CMK (cell line): ENCODE data around the gene IRX1.

- RRBS = no CpG with 5 or more reads among the region's 8 CpGs
Observed at GRCh38 chr5:1399586-1399924, 45.7 kb downstream of the SLC6A3 start.

- RRBS = no CpG with 5 or more reads among the region's 17 CpGs
Observed at GRCh38 chr5:1472756-1473376, 27.6 kb upstream of the SLC6A3 start.

- RRBS = 95% methylated on average over 8 of the region's 33 CpGs
Observed at GRCh38 chr5:1476084-1477069, 31.1 kb upstream of the SLC6A3 start.

DNA sequence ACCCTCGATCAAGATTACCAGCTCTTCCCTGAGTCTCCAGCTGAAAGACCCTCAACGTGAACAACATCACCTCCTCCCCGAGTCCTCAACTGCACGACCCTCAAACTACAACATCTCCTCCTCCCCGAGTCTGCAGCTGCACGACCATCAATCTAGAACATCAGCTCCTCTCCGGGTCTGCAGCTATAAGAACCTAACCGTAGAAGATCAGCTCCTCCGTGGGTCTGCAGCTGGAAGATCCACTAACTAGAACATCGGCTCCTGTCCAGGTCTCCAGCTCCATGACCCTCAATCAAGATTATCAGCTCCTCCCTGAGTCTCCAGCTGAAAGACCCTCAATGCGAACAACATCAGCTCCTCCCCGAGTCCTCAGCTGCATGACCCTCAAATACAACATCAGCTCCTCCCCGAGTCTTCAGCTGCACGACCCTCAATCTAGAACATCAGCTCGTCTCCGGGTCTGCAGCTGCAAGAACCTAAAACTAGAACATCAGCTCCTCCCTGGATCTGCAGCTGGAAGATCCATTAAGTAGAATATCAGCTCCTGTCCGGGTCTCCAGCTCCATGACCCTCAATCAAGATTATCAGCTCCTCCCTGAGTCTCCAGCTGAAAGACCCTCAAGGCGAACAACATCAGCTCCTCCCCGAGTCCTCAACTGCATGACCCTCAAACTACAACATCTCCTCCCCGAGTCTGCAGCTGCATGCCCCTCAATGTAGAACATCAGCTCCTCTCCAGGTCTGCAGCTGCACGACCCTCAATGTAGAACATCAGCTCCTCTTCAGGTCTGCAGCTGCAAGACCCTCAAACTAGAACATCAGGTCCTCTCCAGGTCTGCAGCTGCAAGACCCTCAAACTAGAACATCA, 100.5 kb upstream of the LPCAT1 start:
- RRBS = no CpG with 5 or more reads among the region's 21 CpGs

GRCh38 chr5:1668229-1668679, 131.4 kb downstream of the MRPL36 start:
- RRBS = no CpG with 5 or more reads among the region's 14 CpGs

GRCh38 chr5:1746416-1747193, 53.0 kb downstream of the MRPL36 start:
- RRBS = 73% methylated on average over 22 of the region's 70 CpGs

DNA sequence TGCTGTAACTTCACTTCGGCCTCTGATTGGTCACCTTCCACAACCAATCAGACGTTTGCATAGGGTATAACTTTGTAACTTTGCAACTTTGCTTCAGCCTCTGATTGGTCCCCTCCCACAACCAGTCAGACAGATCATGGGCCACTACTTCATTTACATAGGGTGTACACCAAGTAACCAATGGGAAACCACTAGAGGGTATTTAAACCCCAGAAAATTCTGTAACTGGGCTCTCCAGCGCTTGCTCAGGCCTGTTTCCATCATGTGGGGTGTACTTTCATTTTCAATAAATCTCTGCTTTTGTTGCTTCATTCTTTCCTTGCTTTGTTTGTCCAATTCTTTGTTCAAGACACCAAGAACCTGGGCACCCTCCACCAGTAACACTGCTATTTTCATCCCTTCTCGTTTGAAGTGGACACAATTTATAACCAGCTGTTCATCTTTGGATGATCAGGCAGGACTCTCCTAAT, 10.1 kb downstream of the MRPL36 start:
- RRBS = no CpG with 5 or more reads among the region's 4 CpGs

- RRBS = no CpG with 5 or more reads among the region's 6 CpGs
Observed at GRCh38 chr5:1800127-1800313, 383 bp upstream of the MRPL36 start.

GRCh38 chr5:1874926-1875346, 7.8 kb downstream of the IRX4 start:
- RRBS = no CpG with 5 or more reads among the region's 31 CpGs

DNA sequence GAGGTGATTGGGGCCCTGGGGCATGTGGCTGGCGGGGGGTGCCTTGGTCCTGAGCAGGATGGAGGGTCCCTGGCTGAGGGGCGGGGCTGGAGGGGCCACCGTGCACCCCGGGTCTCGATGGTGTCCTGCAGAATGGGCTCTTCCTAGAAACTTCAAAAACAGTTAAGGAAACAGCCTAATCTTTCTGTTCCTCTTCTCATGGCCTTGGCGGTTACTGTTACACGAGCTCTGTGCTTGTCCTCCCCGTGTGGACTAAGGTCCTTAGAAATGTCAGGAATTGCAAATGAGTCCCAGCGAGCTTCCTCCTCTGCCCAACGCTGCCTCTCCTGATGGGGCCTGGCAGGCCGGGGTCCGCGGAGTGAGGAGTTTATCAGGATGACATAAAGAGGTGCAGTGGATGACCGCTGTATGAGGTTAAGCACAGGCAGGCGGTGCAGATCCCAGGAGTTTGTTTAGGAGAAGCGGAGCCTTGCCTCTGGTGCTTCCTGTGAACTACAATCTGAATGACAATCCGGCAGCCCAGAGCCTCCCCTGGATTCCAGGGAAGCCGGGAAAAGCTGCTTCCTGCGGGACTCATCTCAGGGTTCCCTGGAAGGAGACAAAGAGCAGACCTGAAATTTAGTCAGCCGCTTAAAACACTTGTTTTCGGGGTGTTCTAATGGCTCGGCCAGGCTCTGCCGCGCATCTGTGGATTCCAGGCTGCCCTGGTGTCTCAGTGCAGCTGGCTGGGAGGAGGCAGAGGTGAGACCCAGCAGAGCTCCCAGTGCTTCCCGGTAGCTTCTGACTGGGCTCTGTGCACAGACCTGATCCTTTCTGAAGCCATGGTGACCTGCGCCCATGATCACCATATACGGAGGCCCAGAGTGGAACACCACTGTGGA, 69.7 kb upstream of the IRX4 start:
- RRBS = 17% methylated on average over 1 of the region's 27 CpGs

DNA sequence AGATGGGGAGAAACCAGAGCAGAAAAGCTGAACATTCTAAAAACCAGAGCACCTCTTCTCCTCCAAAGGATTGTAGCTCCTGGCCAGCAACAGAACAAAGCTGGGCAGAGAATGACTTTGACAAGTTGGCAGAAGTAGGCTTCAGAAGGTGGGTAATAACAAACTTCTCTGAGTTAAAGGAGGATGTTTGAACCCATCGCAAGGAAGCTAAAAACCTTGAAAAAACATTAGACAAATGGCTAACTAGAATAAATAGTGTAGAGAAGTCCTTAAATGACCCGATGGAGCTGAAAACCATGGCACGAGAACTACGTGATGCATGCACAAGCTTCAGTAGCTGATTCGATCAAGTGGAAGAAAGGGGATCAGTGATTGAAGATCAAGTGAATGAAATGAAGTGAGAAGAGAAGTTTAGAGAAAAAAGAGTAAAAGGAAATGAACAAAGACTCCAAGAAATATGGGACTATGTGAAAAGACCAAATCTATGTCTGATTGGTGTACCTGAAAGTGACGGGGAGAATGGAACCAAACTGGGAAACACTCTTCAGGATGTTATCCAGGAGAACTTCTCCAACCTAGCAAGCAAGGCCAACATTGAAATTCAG, 71.8 kb upstream of the IRX4 start:
- RRBS = no CpG with 5 or more reads among the region's 6 CpGs

DNA sequence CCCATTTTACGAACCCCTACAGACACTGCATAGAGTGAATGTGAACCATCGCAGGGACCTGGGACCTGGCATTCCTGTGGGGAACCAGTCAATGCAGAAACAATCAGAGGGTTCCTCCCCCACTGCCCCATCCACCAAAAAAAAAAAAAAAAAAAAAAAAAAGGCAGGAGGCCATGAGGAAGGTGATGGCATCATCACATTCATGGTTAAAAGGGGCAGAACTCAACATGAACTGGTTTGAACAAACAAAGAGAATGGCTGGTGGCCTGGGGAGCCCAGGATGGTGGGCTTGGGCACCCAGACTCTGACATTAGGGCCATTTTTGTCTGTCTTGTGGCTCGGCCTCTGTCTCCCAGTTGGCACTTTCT, 270.2 kb upstream of the IRX4 start:
- RRBS = no CpG with 5 or more reads among the region's 3 CpGs

DNA sequence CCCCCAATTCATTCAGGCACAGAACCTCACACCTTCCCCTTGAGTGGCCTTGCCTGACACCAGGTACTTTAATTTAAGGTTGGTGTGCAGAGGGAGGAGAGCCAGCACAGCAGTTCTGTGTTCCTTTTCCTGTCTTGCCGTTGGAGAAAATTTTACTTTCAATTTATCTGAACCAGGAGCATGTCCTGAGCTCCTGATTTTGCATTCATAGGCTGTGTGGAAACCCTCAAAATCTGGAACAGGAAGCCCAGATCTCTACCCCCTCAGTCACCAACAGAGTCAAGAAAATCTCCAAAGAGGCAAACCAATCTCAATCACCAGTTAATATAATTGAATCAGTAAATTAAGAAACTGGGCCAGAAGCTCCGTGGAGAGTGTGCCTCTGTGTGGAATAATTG, 363.1 kb downstream of the IRX2 start:
- RRBS = no CpG with 5 or more reads among the region's 2 CpGs

DNA sequence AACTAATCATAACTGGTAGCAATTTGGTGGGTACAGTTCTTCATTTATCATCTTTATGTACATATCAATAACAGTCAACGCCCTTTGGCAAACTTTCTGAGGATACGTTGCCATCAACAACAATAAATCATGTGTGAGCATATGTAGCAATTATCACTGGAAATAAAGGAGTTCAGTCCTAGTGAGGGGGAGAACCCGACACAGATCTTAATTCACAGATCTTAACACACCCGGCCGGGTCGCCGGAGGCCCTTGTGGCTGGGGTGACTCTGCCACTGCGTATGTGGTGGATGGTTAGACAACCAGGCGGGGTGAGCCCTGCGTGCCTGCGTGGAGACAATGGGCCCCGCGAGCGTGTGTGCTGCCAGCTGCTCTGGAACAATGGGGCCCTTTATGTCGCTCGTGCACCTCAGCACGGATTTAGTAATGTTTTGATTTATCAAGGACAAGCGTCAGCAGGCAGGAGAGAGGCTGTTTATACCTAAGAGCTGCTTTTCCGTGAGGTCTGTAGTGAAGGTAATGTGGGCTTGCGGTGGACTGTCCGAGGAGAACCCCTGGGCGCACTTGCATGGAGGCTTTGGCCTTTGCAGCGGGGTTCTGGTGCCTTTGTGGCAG, 284.7 kb upstream of the IRX1 start:
- RRBS = no CpG with 5 or more reads among the region's 23 CpGs

GRCh38 chr5:3594484-3595506, 837 bp upstream of the IRX1 start:
- RRBS = 93% methylated on average over 47 of the region's 104 CpGs

- RRBS = 8% methylated on average over 44 of the region's 120 CpGs
Observed at GRCh38 chr5:3595507-3596331, at the start of gene IRX1. Gene IRX1, plus strand, starts transcription at chr5:3595832.

- RRBS = no CpG with 5 or more reads among the region's 18 CpGs
Observed at GRCh38 chr5:4615346-4615704, 524.8 kb upstream of the ADAMTS16 start.

GRCh38 chr5:4901859-4902401, 238.2 kb upstream of the ADAMTS16 start:
- RRBS = no CpG with 5 or more reads among the region's 7 CpGs

- RRBS = no CpG with 5 or more reads among the region's 16 CpGs
Observed at GRCh38 chr5:4905887-4906486, 234.1 kb upstream of the ADAMTS16 start.

- RRBS = no CpG with 5 or more reads among the region's 14 CpGs
Observed at GRCh38 chr5:5420988-5421578, 1.4 kb upstream of the ICE1 start.